ENCODE results near the genes CYTIP, PKP4 and WDSUB1.

- RAMPAGE, long total RNA: no peak
- RRBS: no CpG with 5 or more reads among the region's 6 CpGs
These were observed 3.9 kb downstream of the CYTIP start for GRCh38 chr2:157439857-157440491.

DNA sequence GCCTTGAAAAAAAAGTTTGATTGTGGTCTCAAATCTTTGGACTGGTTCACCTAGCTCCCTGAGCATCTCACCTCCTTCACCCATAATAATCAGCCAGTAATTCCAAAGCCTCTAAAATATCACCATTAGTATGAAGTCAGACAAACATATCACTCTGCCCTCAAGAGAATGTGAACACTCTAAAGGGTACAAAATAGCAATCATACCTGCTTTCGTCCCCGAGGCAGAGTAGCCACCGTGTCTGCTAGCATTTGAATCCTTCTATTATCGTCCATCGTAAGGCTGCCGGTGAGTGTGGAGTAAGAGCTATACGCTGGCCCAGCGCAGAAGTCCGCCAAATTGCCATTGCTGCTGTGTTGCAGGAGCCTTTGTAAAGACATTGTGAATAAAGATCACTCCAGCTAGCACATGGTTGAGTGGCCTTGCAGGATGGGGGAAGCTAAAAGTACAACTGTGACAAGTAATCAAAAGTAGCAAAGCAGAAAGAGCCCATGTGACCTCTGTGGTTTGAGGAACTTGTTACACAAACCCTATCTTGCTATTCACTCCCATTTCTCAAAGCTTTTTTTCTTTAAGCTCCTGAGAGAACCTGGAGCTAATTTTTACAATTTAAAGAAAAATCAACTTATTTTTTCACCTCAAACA is at the start of gene CYTIP:
Gene CYTIP (minus strand): TSS at position 449 of the 645 bp plus-strand sequence.
- RAMPAGE, long total RNA: no peak
- RRBS: no CpG with 5 or more reads among the region's 9 CpGs

GRCh38 chr2:157515266-157515860 is 71.5 kb upstream of the CYTIP start:
- RAMPAGE, long total RNA: no peak
- RRBS: no CpG with 5 or more reads among the region's 29 CpGs

- RAMPAGE, long total RNA: no peak
- RRBS: no CpG with 5 or more reads among the region's 3 CpGs
These were observed 85.5 kb upstream of the CYTIP start for GRCh38 chr2:157529450-157529741.

DNA sequence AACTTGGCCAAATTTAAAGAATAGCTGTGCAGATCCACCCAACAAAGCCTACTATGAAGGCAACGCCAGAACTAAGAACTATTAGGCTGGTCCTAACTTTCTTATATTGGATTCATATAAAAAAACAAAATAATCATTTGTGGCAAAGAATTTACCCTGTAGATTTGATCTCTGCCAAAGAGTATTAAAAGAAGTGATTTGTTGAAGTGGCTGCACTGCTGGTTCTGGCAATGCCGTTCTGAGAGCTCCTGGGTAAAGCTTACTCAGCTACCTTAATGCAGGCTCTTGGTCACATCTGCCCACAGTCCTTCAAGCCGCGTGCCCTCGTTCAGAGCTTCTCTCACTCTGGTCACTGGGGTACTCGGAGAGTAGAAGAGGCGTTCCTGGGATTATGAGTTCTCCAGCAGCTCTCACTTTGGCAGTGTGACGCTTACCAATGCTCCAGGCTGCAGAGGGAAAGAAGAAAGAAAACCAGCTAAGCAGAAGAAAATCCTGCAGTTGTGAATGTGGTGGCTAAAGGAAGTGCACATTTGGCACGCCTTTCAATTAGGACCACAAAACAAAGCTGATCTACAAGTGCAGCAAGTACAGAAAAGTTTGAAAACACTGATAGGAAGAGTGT is 57.9 kb downstream of the ACVR1 start:
- RAMPAGE, long total RNA: no peak
- RRBS: no CpG with 5 or more reads among the region's 9 CpGs

- RAMPAGE, long total RNA: no peak
- RRBS: no CpG with 5 or more reads among the region's 4 CpGs
These were observed 37.6 kb downstream of the ACVR1 start for GRCh38 chr2:157838494-157839049.

- RAMPAGE, long total RNA: no peak
- RRBS: no CpG with 5 or more reads among the region's 13 CpGs
These were observed 1.4 kb downstream of the ACVR1 start for GRCh38 chr2:157874583-157875331.

- RAMPAGE, long total RNA: no peak
- RRBS: 2% methylated on average over 23 of the region's 55 CpGs
These were observed 512 bp upstream of the ACVR1 start for GRCh38 chr2:157876499-157877185.

DNA sequence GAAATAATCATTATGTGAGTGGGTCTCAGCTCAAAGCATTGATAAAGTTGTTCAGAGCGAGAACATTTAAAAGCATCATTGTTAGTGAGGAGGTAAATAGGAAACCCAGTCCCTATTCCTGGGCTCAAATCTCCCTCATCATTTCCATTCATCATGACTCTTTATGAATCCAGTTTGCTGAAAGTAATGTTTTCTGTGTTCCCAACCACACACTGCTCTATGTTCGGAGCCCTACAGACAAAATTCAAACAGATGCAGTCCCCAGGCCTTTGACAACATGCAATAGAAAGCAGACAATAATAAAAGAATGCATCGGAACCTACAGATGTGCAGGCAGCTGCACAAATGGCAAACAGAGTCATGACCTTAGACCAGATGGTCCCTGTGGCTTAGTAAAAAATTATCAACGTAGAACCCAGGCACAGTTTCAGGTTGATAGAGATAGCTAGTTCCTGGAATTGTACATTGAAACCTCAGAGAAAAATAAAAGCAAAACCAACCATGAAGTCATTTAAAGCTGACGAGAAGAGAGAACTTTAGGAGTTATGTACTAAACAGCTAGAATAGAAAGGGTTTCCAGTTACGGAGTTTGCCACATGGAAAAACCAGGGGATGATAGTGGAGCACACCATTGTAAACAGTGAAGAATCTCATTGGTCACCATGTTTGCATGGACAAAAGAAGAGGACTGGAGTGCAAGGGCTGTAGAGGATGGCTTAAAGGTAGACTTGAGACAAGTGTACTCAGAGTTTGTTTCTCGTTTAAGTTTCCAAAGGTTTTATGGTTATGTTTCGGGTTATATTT is 23.1 kb upstream of the ACVR1 start:
- RAMPAGE, long total RNA: no peak
- RRBS: no CpG with 5 or more reads among the region's 8 CpGs

GRCh38 chr2:158011023-158011760 is 90.5 kb upstream of the UPP2 start:
- RAMPAGE, long total RNA: no peak
- RRBS: no CpG with 5 or more reads among the region's 5 CpGs

GRCh38 chr2:158456515-158457240 is at the start of gene PKP4:
TSS of gene PKP4 (plus strand) at chr2:158456952.
- RAMPAGE, long total RNA: no peak
- RRBS: 1% methylated on average over 21 of the region's 66 CpGs

DNA sequence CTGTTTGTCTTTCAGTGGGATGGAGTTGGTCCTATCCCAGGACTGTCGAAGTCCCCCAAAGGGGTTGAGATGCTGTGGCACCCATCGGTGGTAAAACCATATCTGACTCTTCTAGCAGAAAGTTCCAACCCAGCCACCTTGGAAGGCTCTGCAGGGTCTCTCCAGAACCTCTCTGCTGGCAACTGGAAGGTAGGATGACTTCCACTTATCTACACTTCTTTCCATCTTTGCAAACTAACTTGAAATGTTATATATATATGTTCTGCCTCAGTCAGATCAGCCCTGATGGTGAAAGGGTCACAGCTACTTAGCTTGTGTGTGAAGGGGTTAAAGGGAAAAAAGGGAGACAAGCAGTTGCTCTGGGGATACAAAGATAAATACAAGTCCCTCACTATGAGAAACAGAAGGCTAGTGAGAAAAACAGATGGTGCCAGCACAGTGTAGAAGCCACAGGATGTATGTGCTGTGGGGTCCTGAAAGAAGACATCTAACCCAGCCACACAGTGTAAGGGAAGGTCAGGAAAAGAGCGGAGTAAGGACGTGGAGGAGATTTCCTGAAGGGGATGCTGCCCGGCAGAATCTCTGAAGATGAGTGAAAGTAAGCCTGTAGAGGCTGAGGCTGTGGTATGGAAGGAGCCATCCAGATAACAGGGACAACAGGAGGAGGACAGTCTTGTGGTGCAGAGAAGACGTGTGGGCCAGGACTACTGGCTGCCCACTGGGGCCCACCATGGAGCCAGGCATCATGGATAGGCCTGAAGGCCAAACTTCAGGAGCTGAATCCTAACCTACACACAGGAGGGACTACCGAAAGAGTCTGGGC is 131.6 kb upstream of the DAPL1 start:
- RAMPAGE, long total RNA: no peak
- RRBS: no CpG with 5 or more reads among the region's 7 CpGs

DNA sequence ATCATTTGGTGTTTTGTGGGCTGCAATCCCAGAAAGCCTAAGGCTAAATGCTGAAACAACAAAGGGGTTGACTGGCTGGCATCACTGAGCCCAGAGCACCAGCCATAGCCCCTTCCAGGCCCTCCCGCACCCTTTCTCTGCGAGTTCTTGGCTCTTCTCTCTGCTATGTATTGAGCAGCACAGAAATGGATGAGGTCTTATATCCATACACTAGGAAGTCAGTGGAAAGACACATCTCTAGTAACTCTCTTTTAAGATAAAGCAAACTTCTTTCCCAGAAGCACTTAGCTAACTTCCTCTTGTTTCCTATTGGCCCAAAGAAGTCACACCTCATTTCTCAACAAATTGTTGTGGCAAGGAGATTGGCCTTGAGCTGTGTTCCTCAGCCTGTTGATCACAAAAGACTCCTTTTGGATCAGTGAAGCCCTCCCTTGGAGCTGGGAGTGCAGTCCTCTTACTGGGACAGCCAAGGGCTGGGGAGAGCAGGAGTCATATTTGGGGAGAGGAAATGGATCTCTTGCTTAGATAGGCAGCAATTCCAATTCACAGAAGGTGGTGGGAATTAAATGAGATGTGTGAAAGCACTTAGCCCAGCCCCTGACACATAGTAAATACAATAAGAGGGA is 51.3 kb upstream of the DAPL1 start:
- RAMPAGE, long total RNA: no peak
- RRBS: no CpG with 5 or more reads among the region's 2 CpGs

DNA sequence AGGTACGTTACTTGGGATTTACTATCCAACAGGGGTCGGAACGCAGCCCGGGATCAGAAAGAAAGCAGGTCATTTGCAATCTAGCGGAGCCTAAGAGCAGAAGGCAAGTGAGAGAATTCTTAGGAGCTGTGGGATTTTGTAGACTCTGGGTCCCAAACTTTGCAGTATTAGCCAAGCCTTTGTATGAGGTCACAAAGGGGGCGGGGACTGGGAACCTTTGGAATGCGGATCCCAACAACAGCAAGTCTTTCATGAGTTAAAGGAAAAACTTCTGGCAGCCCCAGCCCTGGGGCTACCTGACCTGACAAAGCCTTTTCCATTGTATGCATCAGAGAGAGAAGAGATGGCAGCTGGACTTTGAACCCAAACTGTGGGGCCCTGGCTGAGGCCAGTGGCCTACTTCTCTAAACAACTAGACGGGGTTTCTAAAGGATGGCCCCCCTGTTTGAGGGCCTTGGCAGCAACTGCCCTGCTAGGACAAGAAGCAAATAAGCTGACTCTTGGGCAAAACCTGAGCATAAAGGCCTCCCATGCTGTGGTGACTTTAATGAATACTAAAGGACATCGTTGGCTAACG is 73.3 kb downstream of the DAPL1 start:
- RAMPAGE, long total RNA: no peak
- RRBS: no CpG with 5 or more reads among the region's 10 CpGs

DNA sequence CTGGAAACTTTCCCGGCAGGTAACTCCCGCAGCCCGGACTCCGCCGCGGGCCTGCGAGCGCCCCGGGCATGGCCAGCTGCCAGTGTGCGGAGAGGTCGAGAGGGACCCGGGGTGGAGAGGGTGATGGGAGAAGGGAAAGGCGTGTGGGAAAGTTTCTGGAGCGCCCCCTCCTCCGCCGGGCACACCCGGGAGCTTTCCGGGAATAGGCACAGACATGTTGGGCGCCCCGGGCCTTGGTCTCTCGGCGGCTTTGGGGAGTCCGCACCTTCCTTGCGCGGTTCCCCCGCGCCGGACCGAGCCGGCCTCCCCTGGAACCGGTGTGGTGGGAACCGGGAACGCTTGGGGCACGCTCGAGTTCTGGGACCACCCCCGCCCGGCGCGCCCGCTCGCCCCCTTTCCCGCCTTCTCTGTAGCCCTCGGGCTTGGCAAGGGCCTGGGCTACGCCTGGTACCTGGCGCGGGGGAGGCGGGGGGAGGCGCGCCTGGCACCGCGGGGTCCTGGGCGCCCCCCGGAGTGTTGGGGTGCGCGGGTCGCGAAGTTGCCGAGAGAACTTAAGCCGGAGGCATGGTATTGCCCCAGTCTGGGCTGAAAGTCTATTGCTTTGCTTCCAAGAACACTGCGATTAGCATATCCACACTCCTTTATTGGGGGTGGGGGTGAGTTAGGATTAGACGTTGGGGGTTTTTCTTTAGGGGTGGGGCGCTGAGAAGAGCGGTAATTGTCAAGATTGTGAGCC is 492 bp downstream of the TANC1 start:
- RAMPAGE, long total RNA: no peak
- RRBS: 2% methylated on average over 28 of the region's 63 CpGs

DNA sequence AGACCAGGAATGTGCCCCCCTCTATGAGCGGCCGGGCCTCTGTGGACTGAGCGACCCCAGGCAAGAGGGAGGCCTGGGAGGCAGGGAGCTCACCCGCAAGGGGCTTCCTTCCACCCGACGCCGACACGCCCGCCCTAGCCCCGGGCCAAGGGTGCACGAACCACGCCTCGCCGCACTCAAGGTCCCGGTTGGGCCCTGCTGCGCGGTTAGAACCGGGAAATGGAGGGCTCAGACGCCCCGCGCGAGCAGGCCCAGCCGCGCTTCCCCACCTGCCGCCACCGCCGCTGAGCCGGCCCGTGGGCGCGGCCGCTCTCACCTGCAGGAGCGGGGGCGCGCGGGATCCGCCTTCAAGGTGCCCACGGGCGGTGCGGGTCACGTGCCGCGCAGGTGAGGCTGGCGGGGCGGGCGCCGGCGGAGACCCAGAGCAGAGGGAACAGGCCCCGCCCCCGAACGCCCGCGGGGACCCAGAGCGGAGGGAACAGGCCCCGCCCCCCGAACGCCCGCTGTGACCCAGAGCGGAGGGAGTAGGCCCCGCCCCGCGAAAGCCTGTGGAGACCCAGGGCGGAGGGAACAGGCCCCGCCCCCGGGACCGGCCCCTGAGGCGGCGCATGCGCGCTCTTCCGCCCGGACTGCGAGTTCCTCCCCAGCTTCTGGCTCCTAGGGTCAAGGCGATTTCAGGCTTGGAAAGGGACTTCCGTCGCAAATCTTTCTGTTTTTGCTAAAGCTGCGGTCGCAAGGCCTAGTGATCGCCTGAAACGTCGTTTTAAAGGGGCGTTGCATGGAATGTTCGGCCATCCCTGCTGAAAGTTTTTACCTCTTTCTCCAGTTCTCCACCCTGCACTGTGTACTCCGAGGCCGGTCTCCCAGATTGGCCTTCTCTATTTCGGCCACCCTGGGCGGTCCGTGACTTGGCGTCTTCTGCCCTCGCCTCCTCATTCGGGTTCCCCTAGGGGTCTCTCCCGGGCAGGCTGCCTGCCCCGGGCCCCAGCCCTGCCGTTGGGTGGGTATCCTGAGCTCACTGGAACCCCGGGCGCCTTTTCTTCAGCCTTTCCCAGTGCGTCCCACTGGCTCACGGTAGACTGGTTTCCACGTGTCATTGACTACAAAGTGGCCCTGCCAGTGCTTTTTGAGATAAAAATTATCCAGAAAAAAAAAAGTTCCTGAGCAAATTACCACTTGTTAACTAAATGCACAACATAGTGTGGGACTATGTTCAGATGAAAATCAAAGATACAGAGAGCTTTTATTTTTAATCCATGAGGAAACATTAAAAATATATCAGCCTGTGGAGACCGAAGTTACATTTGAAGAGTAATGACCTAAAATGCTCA is at the start of gene WDSUB1:
Gene WDSUB1 (minus strand): TSS at position 437 of the 1,331 bp plus-strand sequence.
- RAMPAGE, long total RNA: no peak
- RRBS: 2% methylated on average over 30 of the region's 100 CpGs

DNA sequence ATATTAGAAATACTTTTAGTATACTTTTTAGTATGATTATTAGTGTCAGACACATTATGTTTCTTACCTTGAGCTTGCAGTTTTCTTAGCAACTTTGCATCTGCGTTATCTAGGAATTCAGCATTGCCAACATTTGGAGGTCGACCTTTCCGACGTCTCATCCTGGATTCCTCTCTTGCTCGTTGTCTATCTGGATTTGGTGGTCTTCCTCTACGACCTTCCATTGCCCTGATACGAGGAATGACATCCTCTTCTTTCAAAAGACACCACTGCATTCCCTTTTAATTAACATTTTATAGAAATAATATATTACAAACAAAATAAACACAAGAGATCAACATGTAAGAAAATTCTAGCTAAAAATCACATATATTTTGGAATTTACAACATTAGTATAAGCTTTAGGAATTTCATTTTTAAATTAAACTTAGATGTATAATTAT is 125.8 kb upstream of the WDSUB1 start:
- RAMPAGE, long total RNA: no peak
- RRBS: no CpG with 5 or more reads among the region's 7 CpGs

GRCh38 chr2:159428260-159428582 is 141.7 kb upstream of the WDSUB1 start:
- RAMPAGE, long total RNA: no peak
- RRBS: no CpG with 5 or more reads among the region's 1 CpG

DNA sequence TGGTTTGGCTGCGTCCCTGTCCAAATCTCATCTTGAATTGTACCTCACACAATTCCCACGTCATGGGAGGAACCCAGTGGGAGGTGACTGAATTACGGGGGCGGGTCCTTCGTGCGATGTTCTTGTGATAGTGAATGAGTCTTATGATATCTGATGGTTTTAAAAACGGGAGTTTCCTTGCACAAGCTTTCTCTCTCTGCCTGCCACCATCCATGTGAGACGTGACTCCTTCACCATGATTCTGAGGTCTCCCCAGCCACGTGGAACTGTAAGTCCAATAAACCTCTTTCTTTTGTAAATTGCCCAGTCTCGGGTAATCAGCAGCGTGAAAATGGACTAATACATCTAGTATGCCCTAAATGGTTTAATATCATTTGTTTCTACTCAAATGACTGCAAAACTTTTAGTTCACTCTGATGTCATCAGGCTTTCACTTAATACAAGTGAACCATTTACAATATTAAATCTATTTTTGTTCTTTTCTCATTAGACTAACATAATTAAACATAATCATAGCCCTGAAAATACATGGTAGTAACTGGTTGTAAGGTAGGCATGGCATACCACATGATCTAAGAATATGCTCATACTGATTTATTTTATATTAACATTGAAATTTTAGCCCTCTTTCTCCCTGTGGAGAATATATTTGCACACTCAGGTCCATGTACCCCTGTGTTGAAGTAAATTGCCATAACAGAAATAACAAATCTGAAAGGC is 70.0 kb downstream of the BAZ2B start:
- RAMPAGE, long total RNA: no peak
- RRBS: no CpG with 5 or more reads among the region's 11 CpGs

- RAMPAGE, long total RNA: no peak
- RRBS: no CpG with 5 or more reads among the region's 2 CpGs
These were observed 12.7 kb downstream of the BAZ2B start for GRCh38 chr2:159603431-159604281.